Esophagus muscularis mucosa (tissue), 4 donors: ENCODE measurements around a stretch of chr1.

GRCh38 chr1:229410687-229411587, 23.0 kb downstream of the ACTA1 start:
- PRO-cap, result unidirectional peak, minus-strand start at chr1:229411186
- RAMPAGE, long total RNA, 4 experiments, result no peak in any of the 4 experiments

- PRO-cap, result unidirectional peak, minus-strand start at chr1:229436366
- RAMPAGE, long total RNA, 4 experiments, result no peak in any of the 4 experiments
Observed at GRCh38 chr1:229436215-229436730, 2.4 kb upstream of the ACTA1 start.

GRCh38 chr1:229581779-229582634, 23.5 kb upstream of the ABCB10 start:
- PRO-cap, result no peak
- RAMPAGE, long total RNA, 4 experiments, result no peak in any of the 4 experiments

- PRO-cap, result bidirectional peak, plus-strand start at chr1:229597537, minus-strand start at chr1:229597440
- RAMPAGE, long total RNA, 4 experiments, result no peak in any of the 4 experiments
Observed at GRCh38 chr1:229597274-229597752, 28.6 kb downstream of the TAF5L start.

DNA sequence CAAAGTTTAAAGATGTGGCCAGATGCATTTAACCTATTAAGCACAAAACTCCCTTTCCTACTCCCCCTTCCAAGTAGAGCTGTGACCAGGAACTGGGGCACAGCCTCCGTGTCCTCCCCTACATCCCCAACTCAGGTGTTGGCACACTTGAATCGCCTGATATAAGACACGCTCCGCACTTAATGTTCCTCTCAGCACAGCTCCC, 1.3 kb downstream of the TAF5L start:
- PRO-cap, result bidirectional peak, plus-strand start outside the sequence, minus-strand start at position 133 of the sequence
- RAMPAGE, long total RNA, 4 experiments, result no peak in any of the 4 experiments

GRCh38 chr1:229888752-229889665, 178.0 kb upstream of the GALNT2 start:
- PRO-cap, result no peak
- RAMPAGE, long total RNA, 4 experiments, result no peak in any of the 4 experiments

GRCh38 chr1:230119124-230119565, 52.1 kb downstream of the GALNT2 start:
- PRO-cap, result no peak
- RAMPAGE, long total RNA, 4 experiments, result no peak in any of the 4 experiments

- PRO-cap, result no peak
- RAMPAGE, long total RNA, 4 experiments, result no peak in any of the 4 experiments
Observed at GRCh38 chr1:230124736-230125612, 57.9 kb downstream of the GALNT2 start.

- PRO-cap, result no peak
- RAMPAGE, long total RNA, 4 experiments, result no peak in any of the 4 experiments
Observed at GRCh38 chr1:230149984-230150362, 82.9 kb downstream of the GALNT2 start.

- PRO-cap, result no peak
- RAMPAGE, long total RNA, 4 experiments, result no peak in any of the 4 experiments
Observed at GRCh38 chr1:230150363-230150586, 83.2 kb downstream of the GALNT2 start.

DNA sequence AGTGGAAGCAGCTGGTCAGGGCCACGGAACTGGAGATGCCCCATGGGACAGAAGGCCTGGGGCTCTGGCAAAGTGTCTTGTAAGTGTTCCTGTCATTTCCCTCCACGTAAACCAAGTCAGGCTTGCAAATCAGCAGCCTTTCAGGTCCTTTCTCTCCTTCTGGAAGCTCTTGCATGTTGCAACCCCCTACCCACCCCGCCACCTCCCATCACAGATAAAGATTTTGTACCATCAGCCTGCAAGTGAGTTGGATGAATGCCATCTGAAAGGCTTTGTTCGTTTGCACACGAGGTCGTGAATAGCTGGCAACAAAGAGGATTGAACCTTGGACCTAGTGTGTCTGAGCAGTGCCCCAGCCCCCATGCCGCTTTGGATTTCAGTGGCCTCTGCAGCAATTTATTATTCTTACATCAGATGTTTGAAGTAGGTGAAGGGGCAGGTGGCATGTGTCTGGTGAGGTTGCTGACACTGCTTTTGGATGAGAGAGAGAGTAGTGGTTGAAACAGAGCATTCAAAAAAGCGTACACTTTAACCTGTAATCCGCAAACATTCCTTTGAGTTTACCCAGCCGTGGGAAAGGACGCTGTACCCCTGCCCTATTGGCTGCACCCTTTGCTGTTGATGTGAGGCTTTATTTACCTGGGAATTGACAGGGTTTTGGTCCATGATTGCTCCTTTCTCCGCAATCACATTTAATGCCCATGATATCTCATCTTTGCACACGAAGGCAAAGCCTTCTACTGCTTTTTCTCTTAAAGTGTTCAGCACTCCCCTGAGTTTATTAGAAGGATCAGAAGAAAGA, 91.7 kb downstream of the GALNT2 start:
- PRO-cap, result no peak
- RAMPAGE, long total RNA, 4 experiments, result no peak in any of the 4 experiments

DNA sequence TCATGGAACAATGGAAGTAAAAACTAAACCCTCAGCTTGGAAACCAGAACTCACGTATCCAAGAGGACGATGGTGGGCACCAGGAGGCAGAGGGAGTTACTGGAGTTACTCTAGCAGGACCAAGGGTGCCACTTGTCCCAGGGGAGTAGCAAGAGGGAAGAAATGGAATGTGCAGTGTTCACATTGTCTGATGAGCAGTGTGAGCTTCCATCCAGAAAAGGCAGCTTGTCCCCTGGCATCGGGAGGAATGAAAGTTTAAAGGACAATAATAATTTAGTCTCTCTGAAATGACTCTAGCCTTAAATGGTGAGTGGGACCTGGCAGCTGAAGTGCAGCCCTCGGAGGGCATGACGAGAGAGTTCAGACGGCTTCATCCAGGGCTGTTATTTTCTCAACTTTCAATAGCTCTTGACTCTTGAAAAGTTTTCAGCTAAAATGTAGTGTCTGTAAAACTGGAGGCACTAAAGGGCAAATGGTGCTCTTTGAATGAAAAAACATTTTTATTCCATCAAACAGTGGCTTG, 157.1 kb downstream of the GALNT2 start:
- PRO-cap, result no peak
- RAMPAGE, long total RNA, 4 experiments, result no peak in any of the 4 experiments

- PRO-cap, result no peak
- RAMPAGE, long total RNA, 4 experiments, result no peak in any of the 4 experiments
Observed at GRCh38 chr1:230242927-230243508, 176.0 kb downstream of the GALNT2 start.

DNA sequence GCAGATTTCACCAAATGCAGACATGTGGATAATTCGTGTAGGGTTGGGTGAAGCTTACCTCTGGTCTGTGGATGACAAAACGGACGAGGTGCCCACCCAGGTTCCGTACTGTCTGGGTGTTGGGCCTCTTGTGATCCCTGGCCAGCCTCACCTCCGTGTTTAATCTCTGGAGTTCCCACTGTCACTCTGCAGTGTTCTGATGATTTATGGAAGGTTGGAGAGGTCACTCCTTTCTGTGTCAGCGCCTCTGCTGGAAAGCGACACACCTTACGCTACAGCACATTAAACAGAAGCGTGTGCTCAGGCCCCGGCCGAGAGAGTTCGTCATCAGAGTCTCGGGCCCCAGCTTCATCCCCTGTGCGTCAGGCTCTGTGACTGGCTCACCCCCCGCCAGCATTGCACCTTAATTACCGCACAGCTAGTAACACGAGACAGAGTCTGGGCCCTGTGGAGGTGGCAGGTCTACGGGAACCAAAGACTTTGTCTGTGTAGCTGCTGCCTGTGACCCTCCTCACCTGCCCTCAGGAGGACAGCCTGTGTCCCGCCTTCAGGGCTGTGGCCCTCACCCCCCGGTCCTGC, 157.8 kb downstream of the PGBD5 start:
- PRO-cap, result no peak
- RAMPAGE, long total RNA, 4 experiments, result no peak in any of the 4 experiments

DNA sequence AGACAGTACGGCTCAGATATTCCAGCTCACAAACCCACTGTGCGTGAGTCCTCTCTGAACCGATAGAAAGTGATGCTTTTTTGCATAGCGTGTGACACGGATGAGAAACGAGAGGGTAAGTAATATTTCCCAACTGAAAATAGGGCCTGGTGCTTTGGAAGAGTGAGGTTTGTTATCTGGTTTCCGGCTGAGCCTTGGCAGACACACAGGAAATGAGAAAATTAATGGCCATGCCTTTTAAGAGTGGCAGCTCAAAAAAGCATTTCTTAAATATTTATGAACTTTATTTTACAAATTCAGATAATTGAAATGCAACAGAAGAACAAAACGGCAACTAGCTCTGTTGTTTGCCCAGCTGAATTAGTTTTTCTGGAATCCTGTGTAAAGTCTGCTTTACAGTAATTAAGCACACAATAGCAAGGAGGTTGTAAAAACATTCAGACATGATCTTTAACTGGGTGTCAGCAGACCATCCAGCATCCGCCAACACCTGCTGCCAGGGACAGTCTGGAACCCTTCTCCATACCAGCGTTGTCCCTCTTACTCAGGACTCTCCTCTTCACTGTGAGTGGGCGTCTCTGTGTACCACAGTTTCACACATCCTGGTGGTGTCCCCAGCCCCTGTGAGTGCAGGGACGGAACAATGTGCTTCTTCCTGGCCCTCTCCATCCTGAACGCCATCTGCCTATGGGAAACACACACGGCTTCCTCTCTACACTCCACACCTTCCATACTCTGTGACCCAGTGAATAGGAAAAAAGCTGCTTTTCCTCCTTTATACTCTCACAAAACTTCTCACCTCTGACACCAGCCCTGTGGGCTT, 155.4 kb downstream of the PGBD5 start:
- PRO-cap, result no peak
- RAMPAGE, long total RNA, 4 experiments, result no peak in any of the 4 experiments

DNA sequence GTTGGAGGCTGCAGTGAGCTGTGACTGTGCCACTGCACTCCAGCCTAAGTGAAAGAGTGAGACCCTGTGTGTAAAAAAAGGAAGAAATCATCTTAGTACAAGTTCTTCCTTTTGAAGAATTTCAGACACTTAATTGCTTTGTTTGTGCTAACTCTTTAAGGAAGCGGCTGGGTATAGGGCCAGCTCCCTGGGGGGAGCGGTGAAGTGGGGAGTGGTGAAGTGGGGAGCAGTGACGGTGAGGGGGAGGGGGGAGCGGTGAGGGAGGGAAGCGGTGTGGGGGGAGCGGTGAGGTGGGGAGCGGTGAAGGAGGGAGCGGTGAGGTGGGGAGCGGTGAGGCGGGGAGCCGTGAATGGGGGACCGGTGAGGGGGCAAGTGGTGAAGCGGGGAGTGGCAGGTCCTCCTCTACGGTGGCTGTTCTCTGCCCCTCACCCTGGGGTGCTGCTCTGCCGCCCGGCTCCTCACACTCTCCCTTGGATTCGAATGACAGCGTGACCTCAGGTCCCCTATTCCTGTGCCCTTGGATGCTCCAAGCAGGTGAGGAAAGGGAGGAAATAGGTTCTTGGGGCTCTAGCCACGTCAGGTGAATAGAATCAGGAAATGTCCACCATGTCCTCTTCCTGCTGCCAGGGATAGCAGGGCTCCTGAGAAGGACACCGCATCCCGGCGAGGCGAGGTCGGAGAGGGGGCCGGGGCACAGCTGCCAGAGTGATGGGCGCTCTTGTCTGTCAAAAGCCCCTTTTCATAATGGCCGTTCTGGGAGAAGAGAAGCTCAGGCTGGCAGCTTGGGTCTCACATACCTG, 134.3 kb downstream of the PGBD5 start:
- PRO-cap, result no peak
- RAMPAGE, long total RNA, 4 experiments, result no peak in any of the 4 experiments

DNA sequence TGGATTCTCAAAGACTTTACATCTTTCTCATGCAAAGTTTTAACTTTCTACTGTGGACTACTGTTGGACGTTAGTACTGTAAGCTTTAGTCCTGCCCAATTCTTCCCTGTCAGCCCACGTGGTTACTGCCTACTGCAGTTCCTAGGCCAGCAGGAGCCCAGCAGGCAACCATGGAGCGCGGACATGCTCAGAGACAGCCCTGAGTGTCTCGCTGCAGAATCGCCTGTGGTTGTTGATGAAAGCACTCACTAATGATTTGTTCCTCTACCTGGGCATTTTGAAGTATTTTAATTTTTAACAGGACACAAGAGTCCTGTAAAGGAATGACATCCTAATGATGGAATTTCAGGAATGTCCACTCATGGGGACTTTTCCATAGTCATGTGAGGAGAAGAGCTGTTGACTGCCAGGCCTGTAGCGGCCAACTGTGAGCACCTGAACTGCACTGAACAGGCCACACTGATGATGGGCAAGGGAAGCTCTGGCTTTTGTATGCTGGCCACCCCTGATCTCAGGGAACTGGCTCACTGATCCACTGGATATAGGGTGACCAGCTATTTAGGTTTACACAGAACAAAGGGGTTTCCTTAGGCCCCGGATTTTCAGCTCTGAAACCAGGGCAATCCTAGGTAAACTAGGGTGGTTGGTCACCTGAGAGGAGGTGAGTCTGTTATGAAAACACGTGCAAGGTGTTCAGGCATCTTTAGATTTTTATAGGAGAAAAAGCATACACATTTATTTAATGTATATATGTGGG, 44.0 kb downstream of the PGBD5 start:
- PRO-cap, result no peak
- RAMPAGE, long total RNA, 4 experiments, result no peak in any of the 4 experiments

DNA sequence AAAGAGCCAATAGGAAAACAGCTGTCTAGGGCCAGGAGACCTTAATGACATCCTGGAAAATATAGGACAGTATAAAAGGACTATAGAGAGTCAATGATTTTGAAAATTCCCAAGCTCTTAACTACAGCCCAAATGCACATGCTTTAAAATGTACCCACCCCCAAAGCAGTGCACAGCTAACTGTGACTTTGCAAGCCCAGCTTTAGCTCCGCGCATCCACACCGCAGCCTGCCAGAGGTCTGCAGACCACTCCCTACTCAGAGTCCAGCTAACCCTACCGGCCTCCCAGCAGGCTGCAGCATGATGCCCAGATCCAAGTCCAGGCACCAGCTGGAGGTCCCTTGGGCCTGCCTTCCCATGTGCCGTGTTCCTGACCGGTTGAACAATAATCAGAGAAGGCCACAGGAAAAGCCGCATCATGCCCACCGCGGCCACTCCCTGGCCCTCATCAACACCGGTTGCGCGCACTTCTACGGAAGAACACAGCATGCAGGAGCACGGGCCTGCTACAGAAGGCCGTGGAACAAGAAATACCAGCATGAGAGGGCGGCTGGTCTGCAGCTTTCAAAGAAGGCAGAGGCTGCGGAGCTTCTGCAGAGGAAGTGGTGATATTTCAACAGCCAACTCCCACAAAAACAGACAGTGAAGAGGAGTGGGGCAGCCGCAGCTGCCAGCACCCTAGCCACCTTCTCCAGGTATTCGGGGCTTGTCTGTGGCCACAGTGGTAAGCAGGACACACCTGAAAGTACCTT, 1.7 kb downstream of the PGBD5 start:
- PRO-cap, result no peak
- RAMPAGE, long total RNA, 4 experiments, result no peak in any of the 4 experiments

- PRO-cap, result no peak
- RAMPAGE, long total RNA, 4 experiments, result no peak in any of the 4 experiments
Observed at GRCh38 chr1:230707439-230708345, 6.2 kb downstream of the AGT start.

- PRO-cap, result bidirectional peak, plus-strand start at chr1:230808194, minus-strand start at chr1:230808057
- RAMPAGE, long total RNA, 4 experiments, result no peak in any of the 4 experiments
Observed at GRCh38 chr1:230807884-230808402, 60.4 kb downstream of the C1orf198 start.